Anterior vena cava (tissue), 1 donor: Measurements from ENCODE around the genes LOX and SNX2.

GRCh38 chr5:119388561-119388917 is 32.7 kb downstream of the TNFAIP8 start:
- PRO-cap = no peak

DNA sequence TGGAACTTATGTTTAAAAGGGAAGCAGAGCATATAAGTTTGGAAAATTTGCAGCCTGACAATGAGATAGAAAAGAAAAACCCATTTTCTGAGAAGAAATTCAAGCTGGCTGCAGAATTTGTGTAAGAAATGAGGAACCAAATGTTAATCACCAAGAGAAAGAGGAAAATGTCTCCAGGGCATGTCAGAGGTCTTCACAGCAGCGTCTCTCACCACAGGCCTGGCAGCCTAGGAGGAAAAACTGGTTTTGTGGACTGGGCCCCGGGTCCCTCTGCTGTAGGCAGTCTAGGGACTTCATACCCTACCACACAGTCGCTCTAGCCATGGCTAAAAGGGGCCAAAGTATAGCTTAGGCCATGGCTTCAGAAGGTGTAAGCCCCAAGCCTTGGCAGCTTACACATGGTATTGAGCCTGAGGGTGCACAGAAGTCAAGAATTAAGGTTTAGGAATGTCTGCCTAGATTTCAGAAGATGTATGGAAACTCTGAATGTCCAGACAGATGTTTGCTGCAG is 32.1 kb upstream of the HSD17B4 start:
- PRO-cap = no peak

DNA sequence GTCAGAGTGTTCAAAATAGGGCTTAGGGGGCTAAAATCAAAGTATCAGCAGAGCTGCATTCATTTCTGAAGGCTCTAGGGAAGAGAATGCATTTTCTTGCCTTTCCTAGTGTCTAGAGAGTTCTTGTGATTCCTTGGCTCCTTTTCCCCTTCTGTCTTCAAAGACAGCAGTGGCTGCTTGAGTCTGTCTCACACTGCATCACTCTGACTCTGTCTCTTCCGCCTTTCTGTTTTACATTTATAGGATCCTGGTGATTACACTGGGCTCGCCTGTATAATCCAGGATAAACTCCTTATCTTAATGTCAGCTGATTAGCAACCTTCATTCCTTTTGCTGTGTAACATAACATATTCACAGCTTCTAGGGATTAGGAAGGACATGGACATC is 267.5 kb downstream of the FAM170A start:
- PRO-cap = no peak

DNA sequence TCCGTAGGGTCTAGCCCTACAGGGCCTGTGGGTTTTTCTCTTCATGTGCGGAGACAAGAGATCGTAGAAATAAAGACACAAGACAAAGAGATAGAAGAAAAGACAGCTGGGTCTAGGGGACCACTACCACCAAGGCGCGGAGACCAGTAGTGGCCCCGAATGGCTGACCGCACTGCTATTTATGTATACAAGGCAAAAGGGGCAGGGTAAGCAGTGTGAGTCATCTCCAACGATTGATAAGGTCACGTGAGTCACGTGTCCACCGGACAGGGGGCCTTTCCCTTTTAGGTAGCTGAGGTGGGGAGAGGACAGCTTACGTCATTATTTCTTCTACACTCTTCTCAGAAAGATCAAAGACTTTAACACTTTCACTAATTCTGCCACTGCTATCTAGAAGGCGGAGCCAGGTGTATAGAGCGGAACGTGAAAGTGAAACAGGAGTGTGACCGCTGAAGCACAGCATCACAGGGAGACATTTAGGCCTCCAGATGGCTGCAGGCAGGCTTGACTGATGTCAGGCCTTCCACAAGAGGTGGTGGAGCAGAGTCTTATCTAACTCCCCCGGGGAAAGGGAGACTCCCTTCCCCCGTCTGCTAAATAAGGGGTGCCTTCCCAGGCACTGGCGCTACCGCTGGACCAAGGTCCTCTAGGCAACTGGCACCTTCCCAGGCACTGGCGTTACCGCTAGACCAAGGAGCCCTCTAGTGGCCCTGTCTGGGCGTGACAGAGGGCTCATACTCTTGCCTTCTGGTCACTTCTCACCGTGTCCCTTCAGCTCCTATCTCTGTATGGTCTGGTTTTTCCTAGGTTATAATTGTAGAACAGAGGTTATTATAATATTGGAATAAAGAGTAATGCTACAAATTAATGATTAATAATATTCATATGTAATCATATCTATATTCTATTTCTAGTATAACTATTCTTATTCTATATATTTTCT is 6.1 kb upstream of the PRR16 start:
- PRO-cap = no peak

- PRO-cap = bidirectional peak, plus-strand start at chr5:122077905, minus-strand start at chr5:122077852; bidirectional peak, plus-strand start at chr5:122078450, minus-strand start at chr5:122078285
Measured at GRCh38 chr5:122077752-122078756, at the start of gene LOX. Gene LOX, minus strand, starts transcription at chr5:122078259.

DNA sequence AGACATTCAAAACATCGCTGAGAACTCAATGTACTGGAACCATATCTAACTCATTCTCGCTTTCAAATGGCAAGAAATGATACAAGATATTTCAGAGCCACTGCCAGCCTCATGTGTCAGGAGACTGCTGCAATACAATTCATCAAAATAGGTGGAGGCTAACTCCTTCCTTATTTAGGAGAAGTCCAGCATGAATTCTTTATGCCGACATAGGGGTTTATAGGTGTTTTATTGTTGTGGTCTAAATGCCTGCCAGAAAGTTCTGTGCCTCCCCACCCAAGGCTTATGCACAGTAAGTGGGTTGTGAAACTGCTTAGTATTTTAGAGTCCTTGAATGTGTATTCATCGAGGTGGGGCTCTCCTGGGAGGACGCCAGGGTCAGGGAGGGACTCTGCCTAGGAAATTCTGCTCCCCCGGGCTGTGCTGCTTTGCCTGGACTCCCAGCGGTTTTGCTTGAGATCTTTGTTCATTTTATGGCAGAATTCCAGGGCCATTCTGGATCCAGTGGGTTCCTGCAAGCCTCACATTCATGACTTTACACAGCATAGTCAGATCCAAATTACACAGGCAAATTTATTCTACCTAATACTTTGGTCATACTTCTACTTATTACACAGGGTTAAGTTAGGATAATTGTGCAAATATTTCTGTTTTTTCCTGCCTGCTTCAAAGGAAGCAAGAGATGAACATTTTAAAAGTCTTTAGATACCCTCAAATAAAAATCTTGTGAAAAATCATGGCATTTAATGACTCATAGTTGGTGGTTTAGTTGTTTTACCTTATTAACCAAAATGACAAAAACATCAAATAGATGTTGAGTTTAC is 23.5 kb downstream of the ENSG00000250803 start:
- PRO-cap = no peak

- PRO-cap = no peak
Measured at GRCh38 chr5:122475626-122476066, 163.6 kb downstream of the SNCAIP start.

GRCh38 chr5:122774951-122775812 is at the start of gene SNX2:
Gene SNX2, plus strand, starts transcription at chr5:122775080.
- PRO-cap = bidirectional peak, plus-strand start at chr5:122775100, minus-strand start at chr5:122774892; unidirectional peak, plus-strand start at chr5:122775362

GRCh38 chr5:122775813-122776291 is 972 bp downstream of the SNX2 start:
- PRO-cap = unidirectional peak, minus-strand start at chr5:122775945

DNA sequence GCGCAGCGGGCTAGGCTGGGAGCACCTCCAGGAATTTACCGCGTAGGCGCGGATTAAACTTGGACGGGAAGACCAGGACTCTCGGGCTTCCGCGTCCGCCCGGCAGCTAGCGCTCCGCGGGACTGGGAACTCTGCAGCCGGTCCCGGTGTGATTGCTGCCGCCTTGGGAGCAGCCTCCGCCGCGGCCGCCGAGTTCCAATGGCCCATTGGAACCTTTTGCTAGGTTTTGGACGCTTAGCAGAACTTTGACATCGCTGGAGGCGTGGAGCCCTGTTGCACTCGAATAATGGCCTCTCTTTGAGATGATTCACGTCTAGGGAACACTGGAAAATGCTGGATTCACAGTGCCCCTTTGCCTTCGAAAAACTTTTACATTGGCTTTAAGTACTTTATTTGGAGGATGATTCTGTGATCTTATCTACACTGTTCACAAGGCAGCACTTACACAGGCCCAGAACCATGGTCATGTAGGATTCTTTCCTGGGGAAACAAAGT is 459 bp upstream of the PPIC start:
- PRO-cap = unidirectional peak, minus-strand start at position 124 of the sequence; unidirectional peak, minus-strand start at position 200 of the sequence

DNA sequence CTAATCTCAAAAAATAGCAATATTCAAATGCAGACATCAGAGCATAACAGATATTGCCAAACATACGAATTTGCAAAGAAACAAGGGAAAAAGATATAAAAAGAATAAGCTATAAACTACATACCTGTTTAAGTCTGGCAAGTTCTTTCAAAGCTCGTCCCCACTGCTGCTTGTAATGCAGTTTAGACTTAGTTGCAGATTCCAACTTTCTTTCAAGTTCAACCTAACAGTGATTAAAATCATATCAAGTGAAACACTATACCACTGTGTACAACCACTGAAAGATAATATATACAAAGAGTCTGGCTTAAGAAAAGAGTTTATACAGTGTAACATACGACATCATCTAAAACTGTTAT is 58.9 kb downstream of the CEP120 start:
- PRO-cap = no peak

DNA sequence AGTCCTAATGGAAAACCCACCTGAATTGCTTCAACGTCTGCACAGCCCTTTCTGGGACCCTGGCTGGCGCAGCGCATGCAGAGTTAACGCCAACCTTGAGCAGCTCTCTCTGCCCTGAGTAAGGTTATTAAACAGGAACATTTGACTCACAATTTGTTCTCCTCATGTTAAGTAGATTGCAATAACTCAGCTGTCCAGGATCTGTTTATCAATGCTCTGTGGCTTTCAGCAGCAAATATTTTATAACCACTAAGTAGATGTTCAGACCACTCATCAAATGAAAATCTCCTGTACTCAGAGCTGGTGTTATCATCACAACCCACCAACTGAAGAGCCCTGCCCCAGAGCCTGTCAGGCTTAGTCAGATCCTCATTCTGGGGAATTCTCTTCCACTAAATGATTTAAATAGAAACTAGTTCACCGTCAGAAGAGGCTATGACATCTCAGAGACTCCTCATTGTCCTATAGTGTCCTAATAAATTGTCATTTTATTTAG is 403.0 kb downstream of the ZNF608 start:
- PRO-cap = no peak

DNA sequence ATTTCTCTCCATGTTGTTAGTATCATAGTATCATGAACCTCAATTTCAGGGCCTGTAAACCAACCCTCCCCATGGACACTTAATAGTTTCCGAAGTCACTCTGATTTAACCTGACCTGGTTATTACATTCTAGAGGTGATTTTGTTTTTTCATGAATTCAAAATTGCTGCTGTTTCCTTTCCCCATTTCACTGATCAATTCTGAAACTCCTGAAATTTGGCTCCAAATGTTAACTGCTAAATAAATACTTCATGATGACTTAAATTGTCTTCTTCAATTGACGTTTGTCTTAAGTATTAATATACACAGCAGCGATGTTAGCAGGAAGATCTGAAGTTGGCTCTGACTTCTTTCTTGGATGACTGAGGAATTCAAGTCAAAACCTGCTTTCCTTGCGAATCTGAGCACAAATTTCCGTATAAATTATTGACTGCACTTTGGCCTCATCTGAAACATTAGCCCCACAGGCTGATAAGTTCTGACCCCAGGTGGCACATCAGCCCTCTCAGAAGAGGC is 84.5 kb downstream of the ZNF608 start:
- PRO-cap = no peak

GRCh38 chr5:124748946-124749079 is 2.4 kb upstream of the ZNF608 start:
- PRO-cap = unidirectional peak, plus-strand start at chr5:124748985

DNA sequence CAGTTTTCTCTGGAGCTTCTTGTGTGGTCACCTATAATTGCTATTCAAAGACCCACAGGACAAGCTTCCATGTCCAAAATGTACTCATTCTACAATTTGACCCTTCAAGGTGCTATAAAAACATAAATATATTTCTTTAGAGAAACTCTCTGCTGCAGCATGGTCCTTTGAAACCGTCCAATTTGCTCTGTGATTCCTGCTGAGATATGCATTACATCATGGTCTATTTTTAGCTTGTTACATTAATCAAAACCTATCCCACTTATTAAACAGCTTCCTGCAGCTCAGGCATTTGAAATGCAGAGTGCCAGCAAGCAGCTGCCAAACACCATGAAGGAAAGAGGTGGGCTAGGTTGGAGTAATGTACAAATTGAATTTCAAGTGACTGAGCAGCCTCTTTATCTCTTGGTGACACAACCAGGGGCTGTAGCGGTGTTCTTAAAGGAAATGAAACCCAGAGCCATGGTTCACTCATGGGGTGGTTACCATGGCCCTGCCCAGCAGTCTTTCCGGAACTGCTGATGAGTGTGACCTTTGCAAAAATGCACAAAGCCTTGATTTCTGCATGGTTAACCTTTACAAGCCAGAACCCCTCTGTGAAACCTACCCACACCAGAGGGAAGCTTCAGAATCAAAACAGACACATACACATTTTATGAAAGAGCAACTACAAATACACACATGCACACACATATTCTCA is 155.7 kb upstream of the ZNF608 start:
- PRO-cap = no peak

GRCh38 chr5:125005242-125005762 is 258.9 kb upstream of the ZNF608 start:
- PRO-cap = no peak

DNA sequence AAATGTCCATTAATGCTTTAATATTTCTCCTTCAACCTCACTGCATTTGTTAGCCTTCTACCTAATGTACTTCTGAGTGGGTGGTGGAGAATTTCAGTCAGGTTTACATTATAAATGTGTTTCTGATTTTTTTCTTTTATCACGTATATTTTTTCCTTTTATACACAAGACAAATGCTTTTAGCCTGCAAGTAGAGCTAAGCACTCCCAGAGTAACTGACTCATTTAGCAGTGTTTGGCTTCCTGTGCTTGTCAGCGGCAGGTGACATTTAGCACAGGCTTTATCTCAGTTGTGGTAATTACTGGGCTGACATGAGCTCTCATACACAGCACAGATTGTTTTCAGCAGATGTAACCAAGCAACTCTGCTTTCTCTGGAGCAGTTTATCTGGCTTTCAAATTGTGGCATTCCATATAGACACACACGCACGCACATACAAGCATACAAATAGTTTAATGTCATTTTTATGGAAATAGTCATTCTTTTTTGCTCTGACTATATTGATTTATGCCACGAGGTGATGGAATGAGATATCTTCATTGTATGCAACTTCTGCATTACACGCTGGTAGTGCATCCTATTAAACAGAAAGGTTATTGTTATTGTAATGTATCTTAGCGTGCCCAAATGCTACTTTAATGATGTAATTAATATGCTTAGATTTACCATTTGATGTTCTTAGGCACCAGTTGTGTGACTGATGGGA is 379.1 kb upstream of the GRAMD2B start:
- PRO-cap = no peak

DNA sequence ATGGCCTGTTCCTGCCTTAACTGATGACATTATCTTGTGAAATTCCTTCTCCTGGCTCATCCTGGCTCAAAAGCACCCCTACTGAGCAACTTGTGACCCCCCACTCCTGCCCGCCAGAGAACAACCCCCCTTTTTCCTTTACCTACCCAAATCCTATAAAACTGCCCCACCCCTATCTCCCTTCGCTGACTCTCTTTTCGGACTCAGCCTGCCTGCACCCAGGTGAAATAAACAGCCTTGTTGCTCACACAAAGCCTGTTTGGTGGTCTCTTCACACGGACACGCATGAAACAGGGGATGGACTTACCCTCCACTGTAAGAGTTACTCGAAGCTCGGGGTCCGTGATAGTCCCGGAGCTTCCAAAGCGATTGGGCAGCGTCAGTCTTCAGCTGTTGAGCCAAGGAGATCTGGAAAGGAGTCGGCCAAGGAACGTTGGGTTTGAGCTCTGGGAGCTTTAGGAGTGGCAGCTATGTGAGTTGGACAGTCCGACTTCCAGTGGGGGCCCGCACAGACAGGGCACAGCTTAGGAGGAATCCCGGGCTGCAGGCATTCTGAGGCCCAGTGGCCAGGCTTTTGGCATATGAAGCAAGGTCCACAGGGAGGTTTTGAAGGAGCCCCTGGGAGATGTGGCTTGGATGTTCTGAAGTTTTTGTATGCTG is 41.8 kb downstream of the TEX43 start:
- PRO-cap = no peak

DNA sequence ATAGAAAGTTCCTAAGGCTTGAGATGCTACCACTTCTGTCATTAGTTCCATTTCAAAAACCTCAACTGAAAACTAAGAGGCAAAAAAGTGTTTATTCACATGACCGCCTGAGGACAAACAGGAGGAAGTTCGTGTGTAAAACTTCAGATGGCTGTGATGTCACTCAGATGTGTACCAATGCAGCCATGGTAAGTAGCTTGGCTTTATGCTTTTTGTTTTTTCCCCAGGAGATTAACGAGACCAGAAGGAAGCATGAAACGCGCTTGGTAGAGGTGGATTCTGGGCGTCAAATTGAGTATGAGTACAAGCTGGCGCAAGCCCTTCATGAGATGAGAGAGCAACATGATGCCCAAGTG is 33.0 kb downstream of the LMNB1 start:
- PRO-cap = no peak

- PRO-cap = no peak
Measured at GRCh38 chr5:126820711-126821252, 43.8 kb downstream of the LMNB1 start.